Left colon (tissue), 1 donor: ENCODE measurements around the genes SERPINB8, TIMM21 and CYB5A.

GRCh38 chr18:63889828-63891075 is 2.7 kb downstream of the SERPINB2 start:
- PRO-cap: no peak

DNA sequence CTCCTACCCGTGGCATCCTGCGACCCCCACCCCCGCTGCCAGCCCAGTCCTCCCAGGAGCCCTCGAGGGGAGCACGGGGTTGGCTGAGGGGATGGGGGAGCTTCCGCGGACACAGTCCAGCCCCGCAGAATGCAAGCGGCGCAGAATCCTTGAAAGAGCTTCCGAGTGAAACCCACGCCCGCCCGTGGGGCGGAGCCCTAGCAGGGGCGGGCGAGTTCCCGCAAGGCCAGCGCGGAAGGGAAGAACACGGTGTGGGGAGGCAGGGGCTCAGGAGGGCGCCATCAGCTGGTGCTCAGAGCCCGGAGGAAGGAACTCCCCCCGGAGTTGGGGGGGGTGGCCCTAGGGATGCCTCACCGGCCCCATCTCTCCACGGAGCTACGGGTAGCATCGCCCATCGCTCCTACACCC is 12.6 kb upstream of the HMSD start:
- PRO-cap: no peak

GRCh38 chr18:63969833-63970369 is at the start of gene SERPINB8:
SERPINB8 (plus strand) TSS chr18:63970081.
- PRO-cap: bidirectional peak, plus-strand start at chr18:63970101, minus-strand start at chr18:63970043

DNA sequence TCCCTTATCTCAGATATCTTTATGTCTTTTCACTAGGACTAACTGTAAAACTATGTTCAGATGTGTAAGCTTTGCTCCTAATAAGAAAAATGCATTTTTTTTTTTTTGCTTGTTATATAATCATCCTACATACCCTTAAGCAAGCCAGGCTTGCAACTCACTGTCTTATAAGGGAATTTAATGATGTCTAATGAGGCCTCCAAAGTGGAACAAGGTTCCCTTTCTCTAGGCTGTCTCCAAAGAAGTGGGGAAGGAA is 178.4 kb downstream of the SERPINB8 start:
- PRO-cap: no peak

GRCh38 chr18:64272219-64272755 is 302.4 kb downstream of the SERPINB8 start:
- PRO-cap: no peak

DNA sequence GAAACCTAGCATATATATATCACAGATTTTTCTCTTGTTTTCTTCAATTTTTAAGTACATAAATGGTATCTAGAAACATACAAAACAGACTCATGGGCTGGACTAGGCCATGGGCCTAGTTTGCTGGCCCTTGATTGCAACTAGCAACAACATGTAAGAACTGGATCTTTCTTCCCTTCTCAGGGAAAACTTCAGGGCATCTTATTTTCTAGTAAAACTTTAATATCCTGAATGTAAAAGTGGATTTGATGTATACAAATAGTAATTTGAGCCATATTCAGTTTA is 323.7 kb downstream of the CDH19 start:
- PRO-cap: no peak

DNA sequence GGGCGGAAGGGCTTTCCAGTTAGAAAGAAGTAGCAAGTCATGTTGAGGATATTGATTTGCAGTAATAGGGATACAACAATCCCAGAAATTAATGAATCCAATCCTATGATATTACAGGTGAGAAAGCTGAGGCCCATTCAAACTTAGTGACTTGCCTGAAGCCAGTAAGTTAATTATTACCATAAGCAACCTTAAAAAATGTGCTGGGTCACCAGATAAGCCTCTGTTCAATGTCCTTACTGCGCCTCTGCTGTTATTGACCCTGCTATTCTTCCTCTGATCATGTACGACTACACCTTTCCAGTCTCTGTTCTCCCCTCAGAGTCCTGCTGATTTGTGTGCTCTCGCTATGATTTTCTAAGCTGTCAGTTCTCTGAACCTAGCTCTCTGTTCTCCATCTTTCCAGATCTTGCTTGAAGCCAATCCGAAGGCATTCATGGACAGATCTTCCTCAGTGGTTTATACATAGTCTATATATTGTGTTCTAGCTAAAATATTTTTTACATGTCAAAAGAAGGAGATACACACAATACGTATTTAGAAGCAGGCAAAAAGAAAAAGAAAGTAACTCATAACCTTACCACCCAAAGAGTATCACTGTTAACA is 370.6 kb downstream of the DSEL start:
- PRO-cap: no peak

- PRO-cap: no peak
These were observed 52.6 kb downstream of the CD226 start for GRCh38 chr18:69895160-69895403.

DNA sequence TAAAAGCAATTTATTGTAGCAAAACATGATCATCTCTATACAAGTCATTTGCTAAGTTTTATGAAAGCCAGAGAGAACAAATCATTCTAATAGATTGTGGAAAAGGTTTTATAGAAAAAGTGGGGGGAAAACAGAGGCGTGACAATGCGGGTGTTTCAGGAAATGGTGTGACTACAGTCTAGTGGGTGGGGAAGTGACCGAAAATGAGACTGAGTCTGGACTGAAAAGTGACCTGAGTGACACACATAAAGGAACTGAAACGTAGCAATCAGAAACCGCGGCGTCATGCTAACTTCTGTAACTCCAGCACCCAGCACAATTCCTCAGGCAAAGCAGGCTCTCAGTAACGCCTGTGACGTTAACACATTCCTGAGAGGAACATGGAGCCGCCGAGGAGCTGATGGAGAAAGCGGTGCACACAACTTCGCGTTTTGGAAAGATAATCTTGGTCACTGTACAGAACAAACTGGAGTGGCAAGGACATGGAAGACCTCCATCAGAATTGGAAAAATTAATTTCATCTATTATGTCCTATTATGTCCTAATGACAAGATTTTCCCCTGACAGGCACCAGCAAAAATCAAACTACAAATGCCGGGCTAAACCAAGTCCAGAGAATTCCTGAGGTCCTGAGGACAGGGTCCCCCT is 1.3 kb upstream of the CD226 start:
- PRO-cap: unidirectional peak, plus-strand start at position 366 of the sequence

- PRO-cap: no peak
These were observed 140.2 kb downstream of the SOCS6 start for GRCh38 chr18:70429128-70429336.

DNA sequence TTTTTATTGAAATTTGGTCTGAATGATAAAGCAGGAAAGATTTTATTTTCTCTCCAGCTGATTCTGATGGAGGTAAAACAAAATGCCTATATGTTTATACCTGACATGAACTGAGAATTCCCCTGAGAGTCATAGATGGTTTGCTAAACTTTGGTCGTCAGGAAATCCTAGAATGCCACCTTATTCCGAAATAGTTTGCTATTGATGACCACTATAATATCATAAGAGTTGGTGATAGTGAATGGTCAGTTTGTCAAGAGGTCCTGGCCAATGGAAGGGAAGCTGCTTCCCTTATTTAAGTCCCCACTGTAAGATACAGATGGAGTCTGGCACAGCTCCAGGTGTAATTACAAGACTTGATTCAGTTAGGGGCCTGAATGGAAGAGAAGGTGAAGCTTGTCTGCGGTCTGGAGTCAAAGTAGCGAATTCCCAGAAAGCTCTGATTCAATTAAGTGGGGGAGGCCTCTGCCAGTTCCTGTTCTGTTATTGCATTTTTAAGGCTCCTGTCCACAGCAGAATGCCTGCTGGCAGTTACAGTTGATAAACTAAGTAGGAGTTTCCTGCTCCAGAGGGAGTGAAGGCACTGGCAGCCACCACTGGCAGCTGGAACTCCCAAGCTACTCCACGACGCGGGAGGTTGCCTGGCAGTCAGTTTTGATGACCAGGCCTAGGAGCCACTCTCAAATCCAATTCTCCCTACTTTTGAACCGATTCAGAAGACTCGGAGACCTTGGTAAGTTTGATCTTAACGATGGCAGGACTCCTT is 181.0 kb downstream of the SOCS6 start:
- PRO-cap: no peak

GRCh38 chr18:72868476-72869437 is 970 bp upstream of the NETO1 start:
- PRO-cap: no peak

DNA sequence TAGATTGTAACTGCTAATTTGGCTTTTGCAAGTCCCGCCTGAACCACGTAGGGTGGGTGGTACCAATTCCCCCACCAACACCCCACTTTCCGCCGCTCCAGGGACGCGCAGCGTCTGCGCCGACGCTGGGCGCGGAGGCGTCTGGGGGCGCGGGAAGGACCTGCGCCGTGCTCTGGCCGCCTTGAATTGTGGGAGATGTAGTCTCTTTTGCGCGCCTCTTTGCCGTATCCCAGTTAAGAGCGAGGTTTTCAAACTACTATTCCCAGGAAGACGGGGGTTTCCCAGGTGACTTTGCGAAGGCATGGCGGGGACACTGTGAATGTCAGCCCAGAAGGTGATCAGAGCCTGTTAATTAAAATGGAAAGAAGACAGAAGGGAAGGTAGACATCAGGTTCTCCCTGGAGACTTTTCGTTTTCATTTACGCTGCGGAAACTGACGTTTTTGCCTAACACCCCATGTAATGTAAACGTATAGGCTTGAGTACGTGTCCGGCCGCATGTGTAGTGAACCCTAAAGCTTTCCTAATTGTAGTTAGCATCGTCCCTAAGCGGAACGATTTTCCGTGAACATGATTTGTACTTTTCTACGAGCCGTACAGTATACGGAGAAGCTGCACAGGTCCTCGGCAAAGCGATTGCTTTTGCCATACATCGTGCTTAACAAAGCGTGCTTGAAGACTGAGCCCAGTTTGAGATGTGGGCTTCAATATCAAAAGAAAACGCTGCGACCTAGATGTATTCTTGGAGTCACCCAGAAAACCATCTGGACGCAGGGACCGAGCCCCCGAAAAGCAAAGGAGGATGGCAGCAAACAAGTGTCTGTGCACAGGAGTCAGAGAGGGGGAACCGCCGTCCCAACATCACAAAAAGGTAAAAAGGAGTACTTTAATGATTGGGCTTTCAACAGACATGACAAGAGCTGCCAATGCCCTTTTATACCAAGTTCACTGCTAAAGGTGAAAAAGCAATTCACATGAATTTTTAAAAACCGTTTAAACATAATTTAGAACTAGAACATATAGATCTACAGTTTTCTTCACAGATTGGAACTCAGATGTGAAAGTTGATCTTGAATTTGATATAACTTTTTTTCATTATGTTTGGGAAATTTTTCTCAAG is at the start of gene TIMM21:
Gene TIMM21 (plus strand): TSS at position 284 of the 1,119 bp plus-strand sequence.
- PRO-cap: bidirectional peak, plus-strand start at position 288 of the sequence, minus-strand start at position 116 of the sequence

- PRO-cap: no peak
These were observed 62.9 kb downstream of the CYB5A start for GRCh38 chr18:74228729-74229374.

DNA sequence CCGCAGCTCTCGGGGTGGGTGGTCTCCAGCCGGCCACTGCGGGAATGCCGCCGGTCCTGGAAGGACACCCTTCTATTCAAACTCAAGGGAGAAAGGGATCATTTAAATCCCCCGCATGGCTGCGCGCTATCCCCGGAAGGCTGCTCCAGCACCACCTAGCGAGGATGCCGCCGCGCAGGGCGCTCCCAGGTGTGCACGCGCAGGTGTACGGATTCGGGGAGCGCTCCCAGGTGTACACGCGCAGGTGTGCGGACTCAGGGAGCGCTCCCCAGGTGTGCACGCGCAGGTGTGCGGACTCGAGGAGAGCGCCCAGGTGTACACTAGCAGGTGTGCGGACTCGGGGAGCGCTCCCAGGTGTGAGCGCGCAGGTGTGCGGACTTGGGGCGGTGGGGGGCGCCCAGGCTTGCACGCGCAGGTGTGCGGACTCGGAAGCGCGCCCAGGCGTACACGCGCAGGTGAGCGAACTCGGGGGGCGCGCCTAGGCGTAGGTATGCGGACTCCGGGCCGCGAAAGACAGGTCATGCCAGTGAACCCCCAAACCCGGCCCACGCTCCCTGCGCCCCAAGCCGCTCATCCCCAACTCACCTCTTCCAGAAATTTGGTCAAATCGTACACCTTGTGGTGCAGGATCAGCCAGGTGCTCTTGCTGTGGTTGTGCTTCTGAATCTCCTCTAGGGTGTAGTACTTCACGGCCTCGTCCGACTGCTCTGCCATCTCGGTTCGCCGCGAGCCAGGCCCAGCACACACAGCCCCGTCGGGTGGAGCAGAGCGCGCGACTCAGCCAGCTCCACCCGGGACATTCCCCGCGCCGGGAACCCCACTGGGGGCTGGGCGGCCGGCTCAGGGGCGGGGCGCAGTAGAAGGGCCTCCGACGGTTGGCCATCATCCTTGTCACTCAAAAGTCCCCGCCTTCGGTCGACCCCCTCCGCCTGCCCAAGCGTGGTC is at the start of gene CYB5A:
Gene CYB5A (minus strand): TSS at position 802 of the 945 bp plus-strand sequence.
- PRO-cap: bidirectional peak, plus-strand start outside the sequence, minus-strand start at position 802 of the sequence

GRCh38 chr18:74378009-74378607 is 62.5 kb downstream of the C18orf63 start:
- PRO-cap: no peak

DNA sequence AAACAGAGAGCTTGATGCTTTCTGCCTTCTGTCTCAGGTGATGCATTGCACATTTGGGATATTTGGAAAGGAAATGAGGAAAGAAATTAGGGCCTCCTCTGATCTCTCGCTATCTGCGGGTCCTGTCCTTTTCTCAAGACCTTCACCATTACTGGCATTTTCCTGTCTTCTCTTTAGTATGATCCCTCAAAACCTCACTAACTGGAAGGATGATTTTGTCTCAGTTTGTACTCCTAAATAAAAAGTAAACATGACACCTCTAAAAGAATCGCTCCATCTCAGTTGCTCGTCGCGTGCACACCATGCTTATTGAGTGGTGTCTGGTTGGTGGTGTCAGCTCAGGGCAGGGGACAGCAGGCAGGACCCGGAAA is 13.5 kb upstream of the CNDP1 start:
- PRO-cap: no peak

- PRO-cap: no peak
These were observed 7.6 kb downstream of the CNDP1 start for GRCh38 chr18:74541566-74542661.

- PRO-cap: no peak
These were observed 206.1 kb downstream of the ZNF407 start for GRCh38 chr18:74803561-74804345.

DNA sequence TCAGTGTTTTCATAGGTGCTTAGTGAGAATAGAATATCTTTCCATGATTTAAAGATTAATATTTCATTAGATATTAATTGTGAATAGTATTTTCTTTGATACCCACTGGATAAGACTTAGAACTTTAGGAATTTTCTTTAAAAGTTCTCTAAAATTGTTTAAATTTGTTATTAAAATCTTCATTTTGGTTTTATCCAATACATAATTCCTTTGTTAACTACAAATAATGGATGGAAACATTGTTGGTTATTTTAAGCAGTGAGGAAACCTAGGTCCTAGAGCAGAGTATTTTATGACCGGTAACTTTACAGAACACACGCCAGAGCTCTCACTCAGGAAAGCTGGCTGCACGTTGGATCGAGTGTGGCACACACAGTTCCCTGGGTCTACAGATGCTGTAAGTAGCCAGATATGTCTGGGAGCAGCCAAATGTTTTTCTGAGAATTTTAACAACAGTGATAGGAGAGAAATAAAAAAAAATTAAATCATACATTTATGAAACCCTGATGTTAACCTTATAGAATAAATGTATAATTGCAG is 264.4 kb downstream of the ZNF407 start:
- PRO-cap: no peak